ENCODE measurements around a stretch of chr2.

DNA sequence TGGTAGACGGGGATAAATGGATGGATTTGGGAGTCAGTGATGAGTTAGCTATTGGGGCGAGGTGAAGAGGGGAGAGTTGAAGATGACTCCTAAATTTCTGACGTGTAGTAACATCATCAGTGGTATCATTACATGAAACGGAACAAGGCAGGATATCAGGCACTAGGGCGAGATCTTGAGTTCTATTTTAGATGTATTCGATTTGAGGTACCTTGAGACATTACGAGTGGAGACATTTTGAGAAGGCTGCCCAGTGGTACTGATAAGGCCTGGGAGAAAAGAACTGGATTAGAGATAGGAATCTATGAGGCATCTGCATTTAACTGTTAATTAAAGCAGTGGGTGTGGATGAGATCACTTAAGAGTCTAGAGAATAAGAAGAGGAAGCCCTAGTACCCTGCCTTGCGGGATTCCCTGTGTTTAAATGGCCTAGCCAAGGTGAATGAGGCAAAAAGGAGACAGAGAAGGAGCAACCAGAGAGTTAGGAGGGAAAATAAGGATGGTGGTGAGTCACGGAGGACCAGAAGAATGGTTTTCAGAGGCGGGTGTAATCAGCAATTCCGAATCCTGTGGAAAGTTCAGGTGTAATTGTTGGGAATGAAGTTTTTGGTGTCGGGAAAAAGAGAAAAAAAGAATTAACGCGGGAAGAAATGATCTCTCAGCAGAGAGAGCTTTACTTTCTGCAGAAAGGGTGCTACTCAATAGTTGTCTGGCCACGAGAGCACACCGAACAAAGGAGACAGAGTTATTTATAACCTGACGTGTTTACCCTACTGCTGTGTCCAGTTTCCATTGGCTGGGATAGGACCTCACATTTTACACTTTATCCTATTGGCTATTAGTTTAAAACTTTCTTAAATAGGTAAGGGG is 71.7 kb downstream of the CAB39 start:
- PRO-cap, result no peak

GRCh38 chr2:230865164-230865814 is 547 bp downstream of the ITM2C start:
- PRO-cap, result no peak

- PRO-cap, result no peak
Observed at GRCh38 chr2:230956756-230957260, 31.8 kb upstream of the GPR55 start.

DNA sequence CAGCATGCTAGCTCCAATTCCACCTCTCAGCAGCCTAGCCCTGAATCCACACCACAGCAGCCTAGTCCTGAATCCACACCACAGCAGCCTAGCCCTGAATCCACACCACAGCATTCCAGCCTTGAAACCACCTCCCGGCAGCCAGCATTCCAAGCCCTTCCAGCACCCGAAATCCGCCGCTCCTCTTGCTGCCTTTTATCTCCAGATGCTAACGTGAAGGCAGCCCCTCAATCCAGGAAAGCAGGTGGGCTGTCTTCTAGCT is 301 bp downstream of the SPATA3 start:
- PRO-cap, result no peak

DNA sequence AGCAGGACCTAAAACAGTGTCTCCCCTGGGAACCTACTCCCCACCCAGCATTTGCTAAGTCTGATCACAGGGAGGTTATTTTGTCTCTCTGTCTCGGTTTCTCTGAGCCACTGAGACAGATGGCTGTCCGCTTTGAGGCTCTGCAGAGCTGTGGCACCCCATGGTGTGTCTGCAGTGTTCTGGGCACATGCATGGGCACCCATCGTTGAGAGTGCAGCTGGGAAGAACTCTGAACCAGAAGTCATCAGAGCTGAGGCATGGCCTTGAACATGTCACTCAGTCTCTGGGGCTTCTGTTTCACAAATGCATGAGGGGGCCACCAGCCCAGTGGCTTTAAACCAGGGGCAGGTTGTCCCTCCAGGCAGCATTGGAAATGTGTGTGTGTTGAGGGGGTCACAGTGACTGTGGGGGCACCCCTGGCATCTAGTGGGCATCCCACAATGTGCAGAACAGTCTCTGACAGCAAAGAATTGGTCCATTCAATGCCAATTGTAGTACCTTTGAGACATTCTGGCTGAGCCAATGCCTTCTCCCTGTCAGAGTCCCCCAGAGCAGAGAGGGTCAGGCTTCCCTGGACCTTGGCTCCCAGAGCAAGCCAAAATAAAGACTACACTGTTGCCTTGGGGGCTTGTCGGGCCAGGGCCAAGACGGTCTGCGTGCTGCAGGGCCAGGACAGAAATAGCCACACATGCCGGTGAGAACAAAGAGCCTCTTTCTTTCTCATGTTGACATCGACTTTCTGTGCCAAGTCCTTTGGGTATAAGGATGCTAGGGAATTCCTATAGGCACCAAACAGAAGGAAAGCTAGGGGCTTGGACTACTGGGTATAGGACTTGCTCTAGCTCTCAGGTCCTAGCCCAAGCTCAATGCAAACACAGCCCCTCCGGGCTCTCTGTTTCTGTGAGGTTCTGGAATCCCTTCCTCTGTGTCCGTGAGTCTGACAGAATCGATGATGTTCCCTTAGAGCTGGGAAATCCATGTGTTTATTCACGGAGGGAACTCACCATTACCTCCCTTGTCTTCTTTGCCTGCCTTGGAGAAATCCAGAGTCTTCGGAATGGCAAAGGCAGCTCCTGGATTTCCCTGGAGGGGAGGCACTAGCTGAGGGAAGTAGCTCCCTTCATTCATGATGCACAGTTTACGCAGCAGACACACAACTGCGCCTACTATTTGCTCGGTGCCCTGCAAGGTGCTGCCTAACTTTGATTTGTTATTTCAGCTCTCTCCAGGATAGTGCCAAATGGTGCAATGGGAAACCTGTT is 9.1 kb upstream of the PSMD1 start:
- PRO-cap, result no peak

- PRO-cap, result no peak
Observed at GRCh38 chr2:231121245-231121728, 3.6 kb downstream of the HTR2B start.

- PRO-cap, result bidirectional peak, plus-strand start at chr2:231362402, minus-strand start at chr2:231362317
Observed at GRCh38 chr2:231362266-231362781, 33.2 kb upstream of the B3GNT7 start.

DNA sequence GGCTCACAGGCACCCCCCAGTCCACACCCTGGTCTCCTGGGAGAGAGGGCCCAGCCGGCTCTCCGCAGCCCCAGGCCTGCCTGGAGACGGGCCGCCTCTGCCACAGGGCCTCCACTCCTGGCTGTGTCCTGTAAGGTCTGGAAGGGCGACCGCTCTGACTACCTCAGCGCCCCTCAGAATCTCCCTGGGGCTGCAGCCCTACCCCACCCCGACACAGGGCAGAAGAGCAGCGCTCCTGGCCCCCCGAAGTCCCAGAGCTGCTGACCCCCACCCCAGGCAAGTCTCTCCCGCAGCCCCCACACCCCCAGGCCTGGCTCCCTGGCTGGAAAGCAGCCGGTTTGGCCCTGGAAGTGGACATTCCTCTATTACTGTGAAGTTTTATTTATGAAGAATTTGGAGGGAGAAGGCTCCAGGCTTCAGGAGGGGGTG is 3.9 kb downstream of the B3GNT7 start:
- PRO-cap, result no peak

DNA sequence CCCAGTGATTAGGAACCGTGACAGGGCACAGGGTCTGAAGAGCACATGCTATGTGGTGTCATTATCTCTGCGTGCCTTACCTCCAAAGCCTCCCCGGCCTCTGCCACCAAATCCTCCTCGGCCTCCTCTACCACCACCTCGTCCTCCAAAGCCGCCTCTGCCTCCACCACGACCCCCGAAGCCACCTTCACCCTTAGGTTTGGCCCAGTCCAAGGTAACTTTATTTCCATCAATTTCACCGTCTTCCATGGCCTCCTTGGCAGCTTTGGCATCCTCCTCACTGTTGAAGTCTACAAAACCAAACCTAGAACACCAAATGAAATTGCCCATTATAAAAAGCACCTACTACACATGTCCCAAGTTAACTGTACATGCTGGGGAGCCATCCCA is 9.0 kb downstream of the NCL start:
- PRO-cap, result no peak

DNA sequence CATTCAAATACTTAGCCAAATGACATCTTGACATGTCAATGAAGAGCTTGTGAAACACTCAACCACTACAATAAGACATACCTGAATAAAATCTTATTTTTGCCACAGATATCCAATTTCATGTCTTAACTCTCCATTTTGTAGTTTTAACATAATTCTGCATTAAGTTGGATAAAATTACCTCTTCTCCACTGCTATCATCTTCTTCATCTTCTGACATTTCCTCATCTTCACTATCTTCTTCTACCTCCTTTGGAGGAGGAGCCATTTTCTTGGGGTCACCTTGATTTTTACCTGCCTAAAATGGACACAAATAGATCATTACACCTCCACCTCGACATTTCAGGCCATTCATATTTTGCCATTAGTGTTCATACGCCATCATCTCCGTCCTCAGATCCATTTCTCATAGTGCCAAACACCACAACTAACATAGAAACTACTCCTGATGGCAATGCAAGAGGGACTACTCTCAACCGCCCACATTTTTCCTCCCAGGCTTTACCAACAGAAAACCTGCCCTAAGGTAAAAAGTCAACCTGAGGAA is 1.2 kb downstream of the NCL start:
- PRO-cap, result no peak

DNA sequence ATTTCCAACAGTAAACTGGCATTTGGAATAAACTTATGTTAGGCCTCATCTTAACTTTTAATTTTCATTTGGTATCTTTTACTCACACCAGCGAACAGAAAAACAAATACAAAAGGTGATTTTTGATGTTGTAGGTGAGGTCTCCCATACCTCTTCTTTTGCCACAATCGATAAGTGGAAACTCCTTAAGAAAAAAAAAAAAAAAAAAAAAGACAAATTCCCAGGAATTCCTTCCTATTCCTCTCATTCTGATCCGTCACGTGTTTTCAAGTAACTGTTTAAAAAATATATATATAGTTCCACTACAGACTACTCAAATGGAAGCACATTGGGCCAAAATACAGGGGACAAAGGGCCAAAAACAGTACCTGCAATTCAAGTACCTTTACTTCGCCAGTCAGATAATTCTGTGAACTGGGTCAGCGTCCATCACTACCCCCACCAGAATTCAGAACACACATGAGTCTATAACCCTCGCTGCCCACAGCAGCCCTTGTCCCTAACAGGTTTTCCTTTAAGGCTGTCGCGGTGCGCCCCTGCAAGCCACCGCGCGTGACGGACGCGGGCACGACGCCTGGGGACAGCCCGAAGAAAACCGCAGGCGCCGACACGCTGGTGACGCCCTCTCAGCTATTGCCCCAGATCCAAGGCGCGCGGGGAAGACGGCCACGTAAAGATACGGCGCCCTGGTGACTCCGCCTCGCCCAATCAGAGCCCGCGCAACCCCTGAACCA is 16.4 kb downstream of the NMUR1 start:
- PRO-cap, result bidirectional peak, plus-strand start outside the sequence, minus-strand start at position 646 of the sequence

GRCh38 chr2:231514448-231515224 is 15.6 kb downstream of the NMUR1 start:
- PRO-cap, result bidirectional peak, plus-strand start at chr2:231514574, minus-strand start at chr2:231514359

DNA sequence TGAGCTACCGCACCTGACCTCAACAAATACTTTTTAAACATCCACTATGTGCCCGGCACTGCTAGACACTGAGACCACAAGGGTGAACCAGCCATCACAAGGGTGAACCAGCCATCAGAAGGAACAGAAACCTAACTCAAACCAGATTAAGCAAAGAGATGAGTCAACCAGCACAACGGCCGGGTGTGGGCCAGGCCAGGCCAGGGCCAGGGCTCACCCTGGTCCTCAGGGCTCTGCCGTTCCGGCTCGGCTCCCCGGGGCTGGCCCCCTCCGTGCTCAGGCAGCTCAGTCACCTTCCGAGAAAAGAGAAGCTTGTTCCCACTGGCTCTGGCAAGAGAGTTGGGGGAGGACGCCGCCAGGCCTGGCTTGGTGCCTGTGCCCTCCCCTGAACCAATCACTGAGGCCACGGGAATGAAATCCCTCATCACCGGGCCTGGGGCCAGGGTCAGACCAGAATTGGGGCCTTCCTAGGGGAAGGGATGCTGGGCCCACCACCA is 4.5 kb downstream of the TEX44 start:
- PRO-cap, result no peak

DNA sequence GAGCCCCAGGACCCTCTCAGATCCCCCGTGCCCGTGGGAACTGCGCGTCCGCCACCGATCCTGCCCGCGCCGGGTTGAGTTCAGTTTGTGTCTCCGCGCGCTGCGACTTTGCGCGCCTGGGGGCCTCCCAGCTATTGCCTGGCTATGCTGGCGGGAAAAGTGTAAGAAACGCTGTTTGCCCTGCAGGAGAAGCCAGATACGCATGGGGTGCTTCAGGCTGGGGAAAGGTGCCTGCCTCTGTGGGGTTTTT is 22.4 kb downstream of the TEX44 start:
- PRO-cap, result no peak

DNA sequence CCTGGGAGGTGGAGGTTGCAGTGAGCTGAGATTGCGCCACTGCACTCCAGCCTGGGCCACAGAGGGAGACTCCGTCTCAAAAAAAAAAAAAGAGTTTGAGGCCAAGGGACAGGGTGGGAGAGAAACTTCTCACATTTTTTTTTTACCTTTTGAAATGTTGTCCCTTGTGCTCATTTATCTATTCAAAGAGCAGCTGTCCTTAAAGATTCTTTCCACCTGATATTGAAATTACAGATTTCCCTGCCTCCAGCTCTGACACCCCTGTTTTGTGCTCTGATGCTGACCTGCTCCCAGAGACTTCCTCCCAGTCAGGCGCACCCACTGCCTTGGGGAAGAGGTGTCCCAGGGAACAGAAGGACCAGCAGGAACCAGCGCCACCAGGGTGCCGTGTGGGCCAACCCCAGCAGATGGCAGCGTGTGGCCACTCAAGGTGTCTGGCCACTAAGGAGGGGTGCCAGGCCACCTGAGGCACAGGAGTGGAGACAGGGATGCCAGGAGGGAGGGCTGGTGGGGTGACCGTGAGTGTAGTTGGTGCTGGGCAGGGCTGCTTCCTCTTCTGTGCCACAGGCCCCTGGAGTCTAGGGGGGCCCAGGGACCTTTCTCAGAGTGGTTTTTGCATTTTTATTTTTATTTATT is 55.8 kb downstream of the TEX44 start:
- PRO-cap, result no peak

- PRO-cap, result no peak
Observed at GRCh38 chr2:231662646-231663328, 45.5 kb upstream of the PTMA start.

DNA sequence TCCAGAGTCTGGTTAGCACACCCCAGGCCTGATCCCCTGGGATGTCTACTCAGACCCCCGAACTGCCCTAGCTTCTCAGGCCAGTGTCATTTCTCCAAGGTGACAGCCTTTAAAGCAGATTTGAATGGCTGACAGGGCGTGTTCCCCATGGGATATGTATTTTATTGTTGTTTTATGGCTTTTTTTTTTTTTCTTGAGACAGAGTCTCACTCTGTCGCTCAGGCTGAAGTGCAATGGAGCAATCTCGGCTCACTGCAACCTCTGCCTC is 40.8 kb upstream of the PTMA start:
- PRO-cap, result no peak

- PRO-cap, result no peak
Observed at GRCh38 chr2:231712080-231713267, 4.1 kb downstream of the PTMA start.

DNA sequence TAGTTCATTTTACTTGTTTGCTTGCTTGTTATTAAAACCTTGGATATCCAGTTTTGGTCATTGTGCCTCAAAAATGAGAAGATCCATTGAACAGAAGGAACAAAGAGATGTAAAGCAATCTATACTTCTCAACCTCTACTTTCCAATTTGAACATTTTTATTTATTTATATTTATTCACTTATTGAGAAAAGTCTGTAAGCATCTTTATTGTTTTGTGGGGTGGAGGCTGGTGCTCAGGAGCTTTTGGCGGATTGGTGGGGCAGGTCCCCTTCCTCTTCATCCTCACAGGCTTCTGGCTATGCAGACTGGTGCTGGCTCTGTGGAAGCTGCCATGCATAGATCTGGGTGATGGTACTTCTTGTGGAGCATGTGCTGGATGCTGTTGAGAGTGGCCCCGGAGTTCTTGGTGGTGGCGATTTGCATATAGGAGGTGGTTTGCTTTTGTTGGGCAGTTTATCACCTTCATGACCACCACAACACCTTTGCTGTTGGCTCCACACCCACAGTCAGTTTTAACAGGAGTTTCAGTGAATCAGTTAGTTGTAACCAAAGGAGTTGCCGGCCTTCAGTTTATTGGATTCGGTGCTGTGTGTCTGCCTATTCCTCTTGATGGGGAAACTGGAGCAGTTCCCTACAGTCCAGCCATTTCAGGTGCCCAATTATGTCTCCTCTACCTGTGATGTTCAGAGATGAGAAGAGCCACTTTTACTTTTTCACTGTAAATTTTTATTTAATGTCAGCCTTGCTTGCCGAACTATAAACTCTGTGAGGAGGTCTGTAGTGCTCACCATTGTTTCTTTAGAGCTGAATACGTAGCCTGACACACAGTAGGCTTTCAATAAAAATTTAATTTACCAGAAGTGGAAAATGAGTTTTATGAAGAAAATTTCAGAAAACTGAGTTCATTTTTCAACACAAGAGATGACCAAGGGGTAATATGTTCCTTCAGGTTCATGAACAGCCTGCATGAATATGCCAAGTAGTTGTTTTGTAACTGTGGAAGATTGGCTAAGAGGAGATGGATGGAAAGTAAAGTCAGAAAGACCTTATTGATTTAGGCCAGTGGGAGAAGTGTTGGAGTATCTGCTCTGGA is 3.3 kb downstream of the COPS7B start:
- PRO-cap, result no peak

DNA sequence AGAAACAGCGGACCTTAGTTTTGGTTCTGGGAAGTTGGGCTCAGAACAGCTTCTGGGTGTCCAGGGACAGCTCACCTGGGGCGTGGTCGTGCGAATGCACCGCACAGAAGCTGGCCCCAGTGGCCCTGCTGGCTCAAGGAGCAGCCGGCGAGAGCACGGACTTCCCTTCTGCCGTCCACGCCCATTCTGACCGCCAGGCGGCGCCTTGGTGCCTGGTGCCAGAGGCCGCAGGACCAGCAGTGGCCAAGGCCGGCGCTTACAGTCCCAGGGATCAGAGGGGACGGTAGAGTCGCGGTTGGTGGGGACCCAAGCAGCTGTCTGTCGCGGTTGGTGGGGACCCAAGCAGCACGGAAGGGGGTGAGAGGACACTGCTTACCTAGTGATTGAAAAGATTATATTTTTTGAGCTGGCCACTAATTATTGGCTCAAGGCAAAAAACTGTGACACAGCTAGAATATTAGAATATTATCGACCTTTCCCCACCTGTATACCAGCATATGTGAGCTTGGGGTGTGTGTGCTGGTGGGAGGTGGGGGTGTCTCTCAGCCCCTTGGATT is 25.7 kb downstream of the NPPC start:
- PRO-cap, result no peak

Measured in pulmonary lymph node (tissue), 1 donor.